ENCODE measurements around the genes HMHB1 and GRXCR2.

DNA sequence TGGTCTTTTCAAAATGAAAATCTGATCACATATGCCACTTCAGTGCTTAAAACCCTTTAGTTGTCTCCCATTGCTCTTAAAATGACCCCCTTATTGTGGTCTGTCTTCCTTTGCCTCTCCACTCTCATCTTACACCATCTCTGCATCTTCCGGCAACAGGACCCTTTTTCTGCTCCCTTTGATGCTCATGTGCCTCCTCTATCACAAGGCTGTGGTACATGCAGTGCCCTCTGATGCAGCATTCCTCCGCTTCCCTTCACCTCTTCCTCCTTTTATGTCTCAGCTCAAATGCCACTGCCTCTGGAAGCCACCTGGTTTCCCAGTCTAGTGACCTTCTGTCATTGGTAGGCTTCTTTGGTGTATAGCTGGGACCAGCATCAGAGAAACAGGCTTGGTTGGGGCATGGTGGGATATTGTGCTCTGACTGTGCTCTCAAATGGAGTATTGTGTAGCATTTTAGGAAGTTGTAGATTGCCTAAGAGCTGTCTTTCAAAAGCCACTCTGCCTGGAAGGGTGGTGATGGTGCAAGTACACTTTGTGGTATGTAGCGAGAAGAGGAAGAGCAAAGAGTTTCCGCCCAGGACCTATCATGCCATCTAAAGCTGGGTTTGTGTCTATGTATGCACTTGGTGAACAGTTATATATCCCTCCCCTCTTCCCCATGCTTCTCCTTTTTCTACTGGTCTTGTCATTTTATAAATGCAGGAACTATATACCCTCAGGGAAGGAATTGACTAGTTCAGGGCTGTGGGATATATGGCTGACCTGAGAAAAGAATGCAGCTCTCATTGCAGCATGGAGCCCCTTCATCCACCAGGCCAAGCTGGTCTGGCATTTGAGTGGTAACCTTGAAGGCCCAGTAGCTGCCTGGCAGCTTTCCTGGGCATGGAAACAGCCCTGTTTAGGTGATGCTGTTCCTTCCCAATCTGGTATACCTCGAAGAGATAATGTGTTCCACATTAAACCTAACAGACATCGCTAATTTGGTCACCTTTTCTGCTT is 28.2 kb downstream of the ARHGAP26 start:
- PRO-cap, result no peak
- CAGE, long polyA plus RNA, result no peak

GRCh38 chr5:142846520-142847045 is 76.4 kb downstream of the ARHGAP26 start:
- PRO-cap, result no peak
- CAGE, long polyA plus RNA, result no peak

DNA sequence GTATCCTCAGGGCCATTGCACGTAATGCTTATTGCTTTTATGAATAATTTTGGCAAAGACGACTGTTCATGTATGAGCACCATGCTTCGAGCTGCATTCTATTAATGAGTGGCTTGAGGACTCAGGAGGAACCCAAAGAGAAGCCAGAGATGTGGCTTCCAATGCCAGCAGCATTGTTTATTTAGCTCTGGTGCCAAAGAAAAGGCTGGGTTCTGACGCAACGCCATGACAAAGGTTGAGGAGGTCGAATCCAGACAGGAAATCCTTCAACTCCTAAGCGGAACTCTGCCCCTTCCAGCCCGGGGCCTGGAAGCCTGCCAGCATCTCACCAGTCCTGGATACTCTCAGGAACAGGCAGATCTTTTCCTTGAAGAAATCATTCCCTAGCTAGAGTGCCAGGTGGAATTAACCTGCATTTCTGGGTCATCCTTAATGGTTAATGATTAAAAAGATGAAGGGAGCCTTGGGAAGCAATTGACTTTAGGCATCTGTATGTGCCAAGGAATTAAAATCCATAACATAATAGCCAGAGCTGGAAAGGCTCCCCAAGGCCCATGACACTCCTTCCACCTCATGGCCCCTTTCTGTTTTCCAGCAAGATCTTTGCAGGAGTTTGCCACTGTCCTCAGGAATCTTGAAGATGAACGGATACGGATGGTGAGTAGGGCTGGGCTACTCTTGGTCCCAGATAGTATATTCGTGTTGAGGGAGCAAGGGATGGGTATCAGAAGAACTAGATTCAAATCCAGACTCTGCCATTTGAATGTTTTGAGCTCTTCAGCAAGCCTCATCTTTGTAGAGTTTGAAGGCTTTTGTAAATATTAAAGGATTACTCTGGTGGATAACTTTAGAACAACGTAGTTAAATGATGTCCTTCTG is 104.6 kb downstream of the ARHGAP26 start:
- PRO-cap, result no peak
- CAGE, long polyA plus RNA, result no peak

DNA sequence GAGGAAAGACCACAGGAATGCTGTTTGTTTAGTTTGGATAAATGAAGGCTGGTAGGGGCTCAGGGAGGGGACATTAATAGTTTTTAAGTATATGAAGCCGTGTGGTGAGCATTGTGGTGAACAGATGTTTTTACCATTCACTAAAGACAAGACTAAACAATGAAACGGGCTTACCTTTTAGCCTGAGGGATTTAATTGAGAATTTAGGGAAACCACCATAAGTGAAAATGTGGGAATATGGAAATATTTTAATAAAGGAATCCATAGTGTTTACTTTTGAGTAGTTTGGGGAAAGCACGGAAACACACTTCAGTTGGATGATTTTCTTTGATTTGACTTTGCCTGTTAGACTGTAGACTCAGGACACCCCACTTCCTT is 130.9 kb downstream of the ARHGAP26 start:
- PRO-cap, result no peak
- CAGE, long polyA plus RNA, result no peak

GRCh38 chr5:142981993-142983299 is 212.3 kb downstream of the ARHGAP26 start:
- PRO-cap, result no peak
- CAGE, long polyA plus RNA, result no peak

DNA sequence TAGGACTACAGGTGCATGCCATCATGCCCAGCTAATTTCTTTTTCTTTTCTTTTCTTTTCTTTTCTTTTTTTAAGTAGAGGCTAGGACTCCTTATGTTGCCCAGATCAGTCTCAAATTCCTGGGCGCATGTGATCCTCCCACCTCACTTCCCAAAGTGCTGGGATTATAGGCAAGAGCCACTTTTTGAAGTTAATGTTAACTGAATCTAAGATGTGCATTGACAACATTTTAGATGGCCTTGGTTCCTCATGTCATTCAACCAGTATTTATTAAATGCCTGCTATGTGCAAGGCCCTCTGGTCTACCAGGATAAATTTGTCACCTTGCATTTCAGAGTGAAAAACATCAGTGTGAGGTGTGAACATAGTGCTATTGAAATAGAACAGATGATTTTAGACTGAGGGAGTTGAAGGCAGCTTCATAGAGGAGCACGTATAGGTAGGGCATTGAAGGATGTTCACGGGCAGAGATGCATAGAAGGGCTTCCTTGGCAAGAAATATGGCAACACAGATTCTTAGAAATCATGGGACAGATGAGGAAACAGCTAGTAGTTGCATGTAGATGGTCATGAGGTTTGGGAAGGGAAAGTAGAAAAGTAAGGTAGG is 223.7 kb downstream of the ARHGAP26 start:
- PRO-cap, result no peak
- CAGE, long polyA plus RNA, result no peak

GRCh38 chr5:142998254-142998976 is 228.2 kb downstream of the ARHGAP26 start:
- PRO-cap, result no peak
- CAGE, long polyA plus RNA, result no peak

DNA sequence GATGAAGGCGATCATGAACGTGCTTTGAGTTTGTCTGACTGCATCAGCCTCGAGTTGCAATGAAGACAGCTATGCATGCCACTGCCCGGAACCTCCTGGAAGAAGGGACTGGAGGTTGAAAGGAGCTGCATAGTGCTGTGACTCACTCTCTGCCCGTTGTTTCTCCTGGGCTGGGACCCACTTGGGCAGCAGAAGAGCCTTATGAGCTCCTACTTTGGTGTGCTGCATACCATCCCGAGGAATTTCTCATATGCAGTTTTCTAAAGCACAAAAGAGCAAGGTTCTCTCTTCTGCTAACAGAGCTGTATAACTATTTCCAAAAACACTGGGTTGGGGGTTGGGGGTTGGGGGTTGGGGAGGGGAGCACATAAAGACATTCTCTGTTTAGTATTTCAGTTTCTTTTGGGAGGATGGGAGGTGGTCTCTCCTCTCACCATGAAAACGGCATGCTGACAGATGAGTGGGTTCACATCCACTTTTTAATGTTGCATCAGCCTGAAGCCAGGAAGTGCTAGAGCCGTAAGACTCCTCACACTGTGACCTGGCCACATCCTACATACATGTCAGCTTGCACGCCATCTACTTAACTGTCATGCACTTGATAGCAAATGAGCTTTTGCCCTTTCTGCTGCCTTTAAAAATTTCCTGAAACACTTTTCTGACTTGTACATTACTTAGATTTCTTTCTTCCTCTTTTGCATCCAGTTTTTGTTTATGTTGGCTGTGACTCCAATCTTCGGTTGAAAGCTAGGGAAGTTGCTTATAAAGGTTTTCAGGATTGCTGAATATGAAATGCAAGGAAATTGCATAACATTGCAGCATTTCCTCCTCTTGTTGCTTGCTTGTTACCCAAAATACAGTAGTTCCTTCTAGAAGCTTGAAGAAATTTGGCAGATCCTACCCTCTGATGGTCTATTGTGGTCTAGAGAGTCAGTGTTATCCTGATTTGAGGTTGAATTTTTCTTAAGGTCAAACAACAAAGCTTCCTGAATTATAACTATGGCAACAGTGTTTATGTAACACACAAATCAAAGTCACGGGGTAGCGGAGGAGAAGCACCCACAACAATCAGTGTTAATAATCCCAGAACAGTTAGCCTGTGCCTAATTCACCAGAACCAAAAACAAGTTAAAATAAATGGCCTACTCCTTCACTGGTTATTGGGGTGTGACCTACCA is 232.3 kb downstream of the ARHGAP26 start:
- PRO-cap, result bidirectional peak, plus-strand start at position 548 of the sequence, minus-strand start at position 454 of the sequence; bidirectional peak, plus-strand start at position 704 of the sequence, minus-strand start at position 589 of the sequence; bidirectional peak, plus-strand start at position 1,071 of the sequence, minus-strand start at position 919 of the sequence
- CAGE, long polyA plus RNA, result no peak

GRCh38 chr5:143064105-143064773 is 294.1 kb downstream of the ARHGAP26 start:
- PRO-cap, result no peak
- CAGE, long polyA plus RNA, result no peak

- PRO-cap, result no peak
- CAGE, long polyA plus RNA, result no peak
These were observed 202.6 kb downstream of the NR3C1 start for GRCh38 chr5:143200682-143201442.

GRCh38 chr5:143401874-143402456 is 1.5 kb downstream of the NR3C1 start:
- PRO-cap, result bidirectional peak, plus-strand start at chr5:143402808, minus-strand start at chr5:143402266
- CAGE, long polyA plus RNA, result no peak

DNA sequence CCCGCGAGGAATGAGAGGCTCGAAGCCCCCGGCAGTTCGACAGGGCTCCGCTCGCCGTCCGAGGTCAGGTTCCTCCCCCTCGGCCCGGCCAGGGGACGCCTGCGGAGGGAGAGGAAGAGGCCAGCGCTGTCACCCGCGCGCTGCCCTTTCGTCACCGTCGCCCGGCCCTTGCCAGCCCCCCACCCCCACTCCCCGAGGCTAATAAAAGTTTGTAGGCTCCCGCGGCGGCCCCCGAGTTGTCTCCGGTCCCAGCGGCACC is 651 bp downstream of the NR3C1 start:
- PRO-cap, result no peak
- CAGE, long polyA plus RNA, result no peak

DNA sequence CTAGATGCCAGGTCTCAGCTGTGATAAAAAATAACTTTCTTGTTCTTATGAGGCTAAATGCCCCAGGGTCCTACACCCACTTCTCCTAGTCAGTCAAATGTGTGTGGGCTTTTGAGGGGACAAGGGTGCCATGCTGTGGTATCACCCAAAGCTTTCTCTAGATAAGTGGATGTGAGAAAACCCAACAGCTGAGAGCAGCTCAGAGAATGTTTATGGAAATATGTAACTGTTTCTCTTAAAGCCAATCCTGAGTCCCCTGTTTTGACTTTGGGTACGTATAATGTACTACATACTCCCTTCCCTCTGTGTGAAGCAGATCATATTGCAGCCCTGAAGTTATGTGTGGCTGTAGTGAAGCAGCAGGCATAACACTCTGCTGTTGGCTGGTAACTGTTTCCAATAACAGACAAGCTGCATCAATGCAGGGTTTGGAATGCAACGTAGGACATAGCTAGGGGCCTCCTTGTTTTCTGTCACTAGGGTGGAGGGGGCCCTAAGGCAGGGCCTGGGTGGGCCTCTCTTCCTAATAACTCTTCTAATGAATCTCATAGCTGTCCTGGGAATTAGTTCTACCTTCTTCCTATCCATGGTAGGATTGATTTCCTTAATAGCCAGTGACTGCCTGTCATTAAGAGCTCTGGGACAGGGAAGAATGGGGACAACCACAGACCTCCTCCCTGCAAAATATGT is 129.8 kb upstream of the HMHB1 start:
- PRO-cap, result no peak
- CAGE, long polyA plus RNA, result no peak

DNA sequence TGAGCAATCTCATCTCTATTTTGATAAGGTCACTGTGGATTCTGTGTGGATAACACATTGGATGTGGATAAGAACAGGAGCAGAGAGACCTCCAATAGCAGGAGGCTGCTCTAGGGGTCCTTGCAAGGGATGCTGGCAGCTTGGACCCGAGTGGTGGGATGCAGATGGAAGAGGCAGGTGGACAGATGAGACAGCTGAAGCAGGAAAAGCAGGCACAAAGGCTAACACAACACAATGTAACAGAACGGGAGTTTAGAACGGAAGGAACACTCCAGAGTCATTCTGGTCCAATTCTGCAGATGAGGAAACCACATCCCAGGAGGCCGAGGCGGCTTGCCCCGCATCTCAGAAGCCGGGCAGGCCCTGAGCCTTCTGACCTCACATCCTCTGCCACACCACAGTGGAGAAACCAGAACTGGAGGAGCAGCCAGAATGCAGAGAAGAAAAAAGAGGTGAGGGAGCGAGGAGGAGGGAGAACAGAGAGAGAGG is at the start of gene HMHB1:
Gene HMHB1 (plus strand): TSS at position 309 of the 489 bp plus-strand sequence.
- PRO-cap, result no peak
- CAGE, long polyA plus RNA, result no peak

- PRO-cap, result no peak
- CAGE, long polyA plus RNA, result no peak
These were observed 107.0 kb downstream of the PRELID2 start for GRCh38 chr5:145728014-145728756.

GRCh38 chr5:145872894-145873292 is at the start of gene GRXCR2:
Gene GRXCR2, minus strand, starts transcription at chr5:145873014.
- PRO-cap, result no peak
- CAGE, long polyA plus RNA, result no peak

- PRO-cap, result no peak
- CAGE, long polyA plus RNA, result no peak
These were observed 62.6 kb downstream of the PLAC8L1 start for GRCh38 chr5:146042466-146043440.

GRCh38 chr5:146609323-146609607 is 93.3 kb upstream of the GPR151 start:
- PRO-cap, result no peak
- CAGE, long polyA plus RNA, result no peak

DNA sequence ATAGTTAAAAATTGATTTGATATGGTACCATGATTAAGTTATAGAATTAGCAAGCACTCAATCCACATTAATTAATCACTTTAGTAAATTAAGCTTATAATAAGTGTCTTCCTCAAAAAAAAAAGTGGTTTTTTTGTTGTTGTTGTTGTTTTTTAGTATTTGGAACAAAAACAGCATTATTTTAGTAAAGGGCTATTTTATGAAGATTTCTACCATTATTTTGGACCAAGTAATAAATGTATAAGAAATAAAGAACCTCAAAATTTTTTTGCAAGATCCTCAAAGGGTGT is 70.1 kb upstream of the STK32A start:
- PRO-cap, result unidirectional peak, minus-strand start at position 125 of the sequence
- CAGE, long polyA plus RNA, result no peak

- PRO-cap, result no peak
- CAGE, long polyA plus RNA, result no peak
These were observed 56.5 kb downstream of the DPYSL3 start for GRCh38 chr5:147453294-147453818.